Fibroblast of villous mesenchyme (primary cell): Measurements from ENCODE around the genes DSP and TXNDC5.

DNA sequence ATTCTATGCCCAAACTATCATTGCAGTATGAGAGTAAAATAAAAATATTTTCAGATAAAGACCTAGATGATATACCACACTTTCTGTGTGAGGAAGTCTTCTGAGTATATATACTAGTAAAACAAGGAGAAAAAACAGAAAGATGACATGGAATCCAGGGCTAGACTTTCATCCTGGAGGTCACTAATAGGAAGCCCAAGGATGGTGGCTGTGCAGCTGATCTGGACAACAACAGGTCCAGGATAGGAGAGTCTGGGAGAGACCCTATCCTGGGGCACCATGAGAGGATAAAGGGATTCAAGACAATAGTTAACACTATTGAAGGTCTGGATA lies 87.5 kb upstream of the LY86 start:
- CAGE, long polyA plus RNA: no peak

DNA sequence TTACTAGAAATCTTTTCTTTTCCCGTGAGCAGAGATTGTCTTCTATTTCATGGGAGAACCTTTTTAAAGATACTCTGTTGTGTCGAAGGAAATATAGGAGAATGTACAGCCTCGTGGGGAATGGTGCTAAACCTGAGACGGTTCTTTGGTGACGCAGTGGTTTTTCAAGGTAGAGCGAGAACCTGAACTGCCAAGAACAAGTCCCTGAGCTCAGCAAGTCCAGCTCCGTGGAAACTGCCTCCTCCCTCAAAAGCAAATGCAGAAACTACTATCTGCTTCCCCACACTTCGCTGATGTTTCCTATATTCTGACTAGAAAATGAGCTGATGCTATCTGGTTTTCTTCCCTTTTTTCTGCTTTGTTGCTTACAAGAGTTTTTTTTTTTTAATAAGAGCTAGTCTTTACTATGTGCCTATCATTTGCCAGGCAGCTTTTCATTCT lies 85.4 kb upstream of the LY86 start:
- CAGE, long polyA plus RNA: no peak

- CAGE, long polyA plus RNA: no peak
Measured at GRCh38 chr6:6723599-6723935, 135.0 kb downstream of the LY86 start.

GRCh38 chr6:6882868-6883652 lies 224.7 kb upstream of the RREB1 start:
- CAGE, long polyA plus RNA: no peak

DNA sequence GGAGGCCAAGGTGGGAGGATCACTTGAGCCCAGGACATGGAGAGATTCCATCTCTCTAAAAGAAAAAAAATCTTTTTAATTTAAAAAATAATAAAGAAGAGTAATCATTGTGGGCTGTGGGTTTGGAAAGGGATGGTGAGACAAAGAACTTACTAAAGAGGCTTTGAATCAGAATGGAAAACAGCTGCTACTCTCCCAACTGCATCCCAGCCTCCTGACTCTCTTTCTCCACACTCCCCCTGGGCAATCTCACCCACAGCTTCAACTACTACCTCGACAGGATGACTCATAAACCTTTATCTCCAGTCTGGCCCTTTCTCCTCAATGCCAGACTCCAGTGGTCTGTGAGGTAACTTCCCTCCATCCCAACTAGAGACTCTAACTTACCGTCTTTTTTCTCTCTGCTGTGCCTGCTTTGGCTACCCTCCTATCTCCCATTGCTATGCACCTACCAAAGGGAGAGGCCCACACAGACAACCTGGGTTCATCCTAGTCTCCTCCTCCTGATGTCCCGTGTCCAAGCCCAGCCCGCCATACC lies 135.3 kb upstream of the RREB1 start:
- CAGE, long polyA plus RNA: no peak

- CAGE, long polyA plus RNA: no peak
Measured at GRCh38 chr6:6998176-6998556, 109.6 kb upstream of the RREB1 start.

GRCh38 chr6:7130164-7130612 lies 22.4 kb downstream of the RREB1 start:
- CAGE, long polyA plus RNA: no peak

DNA sequence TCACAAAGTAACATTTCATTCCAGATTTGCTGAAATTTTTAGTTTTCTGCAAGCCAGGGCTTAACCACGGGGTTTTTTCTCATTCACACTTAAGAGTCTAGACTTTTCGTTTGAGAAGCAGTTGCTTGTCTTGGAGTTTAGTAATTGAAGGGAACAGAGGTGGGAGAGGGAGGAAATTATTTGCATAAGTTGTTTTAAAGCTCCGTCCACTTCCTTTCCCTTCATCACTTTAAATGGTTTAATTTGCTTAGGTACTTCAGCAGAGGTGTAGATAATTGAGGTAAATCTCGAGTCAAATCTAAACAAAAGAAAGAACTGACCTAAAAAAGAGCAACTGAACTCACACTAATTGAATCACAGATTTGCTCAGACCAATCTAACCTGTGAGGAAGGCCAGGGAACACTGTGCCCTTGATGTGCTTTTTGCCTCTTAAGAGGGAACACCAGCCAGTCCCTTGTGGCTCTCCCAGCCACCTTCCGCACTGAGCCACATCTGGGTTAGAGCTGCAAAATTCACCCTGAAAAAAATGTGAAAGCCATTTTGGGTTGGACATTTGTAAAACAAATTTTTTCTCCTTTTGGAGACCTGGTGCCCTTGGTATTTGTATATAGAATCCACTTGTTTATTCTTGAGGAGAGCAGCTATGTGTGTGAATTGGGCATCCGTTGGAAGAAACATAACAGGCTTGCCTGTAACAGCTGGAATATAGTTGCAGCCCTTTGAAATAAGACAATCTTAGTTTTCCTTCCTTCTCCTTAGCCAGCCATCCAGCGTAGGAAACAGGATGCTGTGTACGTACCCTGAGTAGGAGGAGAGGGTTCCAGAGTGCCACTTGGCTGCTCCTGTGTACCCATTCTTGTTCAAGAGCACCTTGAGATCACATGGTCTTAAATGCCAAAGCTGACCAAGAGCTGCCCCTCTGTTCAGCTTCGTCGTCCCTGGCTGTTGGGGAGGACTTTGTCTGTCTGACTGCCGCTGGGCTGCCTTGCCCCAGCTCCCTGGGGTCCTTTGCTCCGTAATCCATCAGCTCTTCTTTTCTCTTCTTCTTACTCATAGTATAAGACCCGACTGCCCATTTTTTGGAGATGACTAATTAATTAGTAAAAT lies 48.6 kb downstream of the RREB1 start:
- CAGE, long polyA plus RNA: no peak

DNA sequence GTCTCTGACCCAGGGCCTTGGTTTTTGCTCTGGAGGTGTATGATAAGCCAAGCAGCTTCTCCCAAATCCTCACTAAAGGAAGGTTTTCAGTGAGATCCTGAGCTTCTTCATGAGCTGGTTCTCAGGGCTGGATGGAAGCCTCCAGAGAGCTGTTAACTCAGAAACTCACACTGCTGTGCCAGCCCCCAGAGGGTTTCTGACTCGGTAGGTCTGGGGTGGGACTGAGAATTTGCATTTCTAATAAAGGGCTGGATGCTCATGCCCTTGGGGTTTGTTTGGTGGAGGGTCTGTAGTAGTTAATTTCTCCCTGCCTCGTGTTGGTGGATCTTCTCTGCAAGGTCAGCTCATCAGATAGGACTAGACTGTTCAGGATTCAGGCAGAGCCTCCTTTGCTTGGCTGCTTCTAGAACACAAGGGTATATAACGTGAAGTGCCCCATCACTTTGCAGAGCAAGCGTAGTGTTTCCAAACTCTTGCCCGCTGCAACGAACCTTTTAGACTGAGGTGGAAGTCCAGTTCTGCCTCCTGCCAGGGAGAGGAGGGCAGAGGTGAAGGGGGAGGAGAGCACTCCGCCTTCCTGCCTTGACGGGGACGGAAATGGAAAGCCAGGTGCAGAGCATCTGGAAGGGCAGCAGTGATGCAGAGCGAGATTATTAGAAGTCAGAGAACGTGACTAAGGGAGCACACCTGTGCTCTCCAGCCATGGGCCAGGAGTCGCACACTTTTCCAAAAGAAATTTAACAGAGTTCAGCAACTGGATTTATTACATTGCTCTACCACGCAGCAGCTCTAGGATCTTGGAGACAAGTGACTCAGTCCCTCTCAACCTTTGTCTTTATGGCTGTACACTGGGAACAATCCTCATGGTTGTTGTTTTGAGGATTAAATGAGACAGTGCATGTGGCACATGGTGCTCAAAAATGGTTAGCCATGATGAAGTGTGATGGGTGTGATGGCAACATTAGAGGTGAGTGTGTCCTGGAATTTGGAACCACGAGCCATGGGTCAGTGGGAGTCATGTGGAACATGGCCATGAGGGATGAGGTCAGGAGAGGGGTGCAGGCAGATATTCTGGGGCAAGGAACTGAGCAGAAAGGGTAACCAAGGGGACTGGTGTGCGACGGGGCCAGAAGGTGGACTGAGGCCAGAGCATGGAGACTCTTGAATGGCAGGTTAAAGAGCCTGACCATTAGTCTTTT lies 63.4 kb downstream of the RREB1 start:
- CAGE, long polyA plus RNA: no peak

DNA sequence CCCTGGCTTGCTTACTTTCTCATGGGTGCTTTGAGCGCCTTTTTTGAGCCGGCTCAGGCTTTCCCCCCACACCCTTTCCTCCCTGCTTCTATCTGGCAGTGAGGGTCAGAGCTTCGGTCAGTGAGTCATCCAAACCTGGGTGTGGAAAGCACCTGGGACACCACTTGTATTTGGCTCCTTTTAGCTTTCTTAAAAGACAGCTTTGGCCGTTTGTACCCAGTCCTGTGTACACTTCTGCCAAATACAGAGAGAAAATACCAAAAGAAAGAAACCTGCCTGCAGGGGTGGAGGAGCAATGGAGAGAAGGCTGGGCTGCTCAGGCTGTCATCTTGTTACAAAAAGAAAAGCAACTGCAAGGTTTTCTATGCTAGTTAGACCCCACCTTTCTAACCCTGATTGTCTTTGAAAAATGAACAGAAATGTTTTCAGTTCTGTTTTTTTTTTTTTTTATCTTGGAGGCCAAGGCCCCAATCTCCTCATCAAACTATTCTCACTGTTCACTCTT lies 76.6 kb downstream of the SSR1 start:
- CAGE, long polyA plus RNA: no peak

- CAGE, long polyA plus RNA: no peak
Measured at GRCh38 chr6:7241503-7242420, 71.2 kb downstream of the SSR1 start.

GRCh38 chr6:7431774-7432218 lies 42.2 kb downstream of the RIOK1 start:
- CAGE, long polyA plus RNA: no peak

GRCh38 chr6:7541052-7542186 lies at the start of gene DSP:
Gene DSP, plus strand, starts transcription at chr6:7541671.
- CAGE, long polyA plus RNA: no peak

GRCh38 chr6:7602562-7602907 lies 12.5 kb downstream of the SNRNP48 start:
- CAGE, long polyA plus RNA: no peak

GRCh38 chr6:7618223-7618805 lies 28.3 kb downstream of the SNRNP48 start:
- CAGE, long polyA plus RNA: no peak

- CAGE, long polyA plus RNA: no peak
Measured at GRCh38 chr6:7910297-7911357, at the start of gene TXNDC5. Gene TXNDC5, minus strand, starts transcription at chr6:7910788.

DNA sequence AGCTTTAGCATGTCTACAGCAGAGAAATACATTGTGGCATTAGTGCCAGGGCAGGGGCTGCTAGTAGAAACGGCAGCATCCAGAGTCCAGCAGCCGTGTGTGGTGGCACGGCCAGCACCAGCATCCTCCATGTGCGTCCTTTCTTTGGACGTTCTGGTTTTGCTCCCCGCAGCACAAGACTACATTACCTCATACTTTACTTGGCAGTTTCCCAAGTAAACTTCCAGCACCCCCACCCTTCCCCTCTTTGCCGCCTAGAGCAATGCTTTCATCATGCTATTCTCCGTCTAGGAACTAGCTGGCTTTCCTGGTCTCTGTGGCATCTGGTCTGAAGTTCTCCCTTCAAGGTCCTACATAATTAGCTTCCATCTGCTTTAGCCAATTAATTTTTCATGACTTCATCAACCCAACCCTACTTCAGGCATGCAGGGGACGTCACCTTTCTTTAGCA lies 67.6 kb downstream of the BLOC1S5 start:
- CAGE, long polyA plus RNA: no peak

- CAGE, long polyA plus RNA: no peak
Measured at GRCh38 chr6:8080318-8080852, 16.2 kb upstream of the BLOC1S5 start.

DNA sequence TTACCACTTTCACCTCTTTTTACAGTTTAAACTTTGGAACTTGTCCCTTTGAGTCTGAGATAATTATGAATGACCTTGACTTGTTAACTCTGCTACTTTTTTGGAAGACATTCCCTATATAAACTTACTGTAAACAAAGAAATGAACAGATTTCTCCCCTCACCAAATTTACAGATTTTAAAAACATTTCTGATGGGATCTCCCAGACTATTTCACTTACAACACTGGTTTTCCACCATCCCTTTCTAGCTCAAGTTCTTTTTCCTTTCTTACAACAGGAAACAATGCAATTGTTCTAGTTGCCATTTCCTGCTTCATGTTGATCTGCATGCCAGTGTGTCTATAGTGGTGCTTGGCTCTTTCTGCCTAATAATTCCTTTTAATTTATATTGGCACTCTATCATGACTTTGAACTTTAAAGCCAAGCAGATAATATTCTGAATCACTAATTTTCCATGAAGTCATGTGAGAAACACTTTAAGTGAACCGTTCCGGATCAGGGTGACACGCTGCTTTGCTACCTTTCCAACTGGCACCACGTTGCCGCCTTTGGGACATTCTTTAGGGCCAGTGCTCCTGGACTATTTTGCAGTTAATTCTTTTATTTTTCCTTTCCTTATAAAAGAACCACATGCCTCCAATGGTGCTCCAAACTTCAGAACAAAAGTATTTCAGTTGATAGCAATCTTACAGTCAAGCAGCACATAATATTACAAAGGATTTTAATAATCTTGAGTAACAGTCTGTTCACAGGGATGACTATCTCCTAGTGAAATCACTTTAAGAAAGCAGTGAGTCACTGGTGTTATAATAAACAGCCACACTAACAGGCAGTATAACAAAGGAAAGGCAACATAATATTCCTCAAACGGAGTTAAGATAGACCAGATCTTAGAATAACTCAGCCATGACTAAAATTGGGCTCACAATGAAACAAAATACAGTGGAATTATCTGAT lies 18.8 kb upstream of the BLOC1S5 start:
- CAGE, long polyA plus RNA: no peak

DNA sequence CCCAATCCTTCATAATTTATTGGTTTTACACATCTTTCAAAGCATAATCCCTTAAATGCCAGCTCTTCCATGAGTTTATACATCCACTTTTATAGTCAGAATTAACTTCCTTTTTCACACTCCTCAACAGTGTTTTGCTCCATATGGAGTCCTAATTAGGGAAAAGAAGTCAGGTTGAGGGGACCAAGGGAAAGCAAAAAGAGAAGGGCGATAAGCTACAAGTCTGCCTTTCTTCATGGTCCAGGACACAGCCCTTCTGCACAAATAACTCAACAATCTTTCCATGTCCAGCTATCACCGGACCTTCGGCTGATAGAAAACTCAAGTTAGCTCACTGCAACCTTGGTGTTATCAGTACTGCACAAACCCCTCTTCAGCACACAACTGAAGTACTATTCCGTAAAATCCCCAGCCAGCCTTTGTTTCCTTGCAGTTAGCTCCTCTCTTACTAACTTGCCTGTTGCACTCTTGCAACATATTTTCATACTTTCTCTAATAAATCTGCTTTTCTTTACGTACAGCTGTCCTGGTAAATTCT lies 2.0 kb downstream of the EEF1E1 start:
- CAGE, long polyA plus RNA: no peak